ENCODE measurements around the genes CFAP276, PSMA5 and GSTM1.

DNA sequence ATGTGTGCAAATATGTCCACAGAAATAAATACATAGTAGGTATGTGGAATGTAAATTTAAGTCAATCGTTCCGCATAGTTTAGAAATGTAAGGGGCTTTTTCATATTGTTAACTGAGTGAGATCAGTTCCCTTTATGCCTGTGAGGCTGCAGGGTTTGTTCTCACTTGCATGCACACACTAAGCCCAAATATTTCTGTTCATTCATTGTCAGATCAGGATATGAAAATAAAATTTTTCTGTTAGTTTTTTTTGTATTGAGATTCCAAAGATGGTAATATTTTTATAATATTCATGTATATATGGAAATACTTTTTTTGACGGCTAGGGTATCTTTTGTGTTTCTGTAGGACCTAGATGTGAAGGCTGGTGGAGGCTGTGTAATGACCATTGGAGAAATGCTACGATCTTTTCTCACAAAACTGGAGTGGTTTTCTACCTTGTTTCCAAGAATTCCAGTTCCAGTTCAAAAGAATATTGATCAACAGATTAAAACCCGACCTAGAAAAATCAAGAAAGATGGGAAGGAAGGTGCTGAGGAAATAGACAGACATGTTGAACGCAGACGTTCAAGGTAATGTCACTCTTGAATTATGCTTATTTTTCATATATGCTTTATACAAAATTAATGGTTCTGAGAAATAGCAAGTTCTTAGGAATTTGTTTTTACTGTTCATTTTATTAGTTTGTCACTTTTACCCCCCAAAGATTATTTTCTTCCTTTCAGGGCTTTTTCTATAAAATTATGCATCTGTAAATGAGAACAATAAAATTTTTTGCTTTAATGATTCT is 6.3 kb downstream of the PRPF38B start:
- PRO-cap = no peak

- PRO-cap = no peak
Observed at GRCh38 chr1:108923679-108924528, 39.4 kb downstream of the CLCC1 start.

- PRO-cap = bidirectional peak, plus-strand start at chr1:109112902, minus-strand start at chr1:109112747
Observed at GRCh38 chr1:109112490-109113099, at the start of gene CFAP276. TSS of gene CFAP276 (minus strand) at chr1:109112747.

DNA sequence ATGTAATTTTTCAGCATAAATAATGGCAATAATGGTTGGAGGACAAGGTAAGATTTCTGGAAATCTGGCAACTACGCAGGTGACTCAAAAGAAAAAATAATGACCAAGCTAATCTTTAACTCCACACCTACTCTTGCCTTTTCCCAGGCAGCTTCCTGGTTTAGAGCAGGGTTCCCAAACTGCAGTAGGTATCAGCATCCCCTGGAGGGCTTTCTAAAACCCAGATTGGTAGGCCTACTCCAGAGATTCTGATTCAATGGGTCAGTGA is 21.0 kb downstream of the ELAPOR1 start:
- PRO-cap = no peak

- PRO-cap = no peak
Observed at GRCh38 chr1:109149782-109150538, 36.0 kb downstream of the ELAPOR1 start.

- PRO-cap = no peak
Observed at GRCh38 chr1:109250652-109251213, 1.4 kb downstream of the CELSR2 start.

DNA sequence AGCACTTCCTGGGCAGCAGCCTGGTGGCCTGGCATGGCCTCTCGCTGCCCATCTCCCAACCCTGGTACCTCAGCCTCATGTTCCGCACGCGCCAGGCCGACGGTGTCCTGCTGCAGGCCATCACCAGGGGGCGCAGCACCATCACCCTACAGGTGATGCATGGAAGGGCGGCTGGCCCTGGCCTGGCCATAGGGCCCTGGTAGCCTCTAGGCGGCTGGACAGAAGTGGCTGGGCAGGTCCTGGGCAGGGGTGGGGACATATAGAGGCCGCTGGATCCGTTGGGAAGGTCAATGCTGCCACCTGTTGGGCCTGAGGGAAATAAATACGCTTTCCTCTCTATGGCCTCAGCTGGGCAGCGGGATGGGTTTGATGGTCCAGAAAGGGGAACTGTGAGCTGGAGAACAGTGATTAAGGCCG is 14.3 kb downstream of the CELSR2 start:
- PRO-cap = no peak

DNA sequence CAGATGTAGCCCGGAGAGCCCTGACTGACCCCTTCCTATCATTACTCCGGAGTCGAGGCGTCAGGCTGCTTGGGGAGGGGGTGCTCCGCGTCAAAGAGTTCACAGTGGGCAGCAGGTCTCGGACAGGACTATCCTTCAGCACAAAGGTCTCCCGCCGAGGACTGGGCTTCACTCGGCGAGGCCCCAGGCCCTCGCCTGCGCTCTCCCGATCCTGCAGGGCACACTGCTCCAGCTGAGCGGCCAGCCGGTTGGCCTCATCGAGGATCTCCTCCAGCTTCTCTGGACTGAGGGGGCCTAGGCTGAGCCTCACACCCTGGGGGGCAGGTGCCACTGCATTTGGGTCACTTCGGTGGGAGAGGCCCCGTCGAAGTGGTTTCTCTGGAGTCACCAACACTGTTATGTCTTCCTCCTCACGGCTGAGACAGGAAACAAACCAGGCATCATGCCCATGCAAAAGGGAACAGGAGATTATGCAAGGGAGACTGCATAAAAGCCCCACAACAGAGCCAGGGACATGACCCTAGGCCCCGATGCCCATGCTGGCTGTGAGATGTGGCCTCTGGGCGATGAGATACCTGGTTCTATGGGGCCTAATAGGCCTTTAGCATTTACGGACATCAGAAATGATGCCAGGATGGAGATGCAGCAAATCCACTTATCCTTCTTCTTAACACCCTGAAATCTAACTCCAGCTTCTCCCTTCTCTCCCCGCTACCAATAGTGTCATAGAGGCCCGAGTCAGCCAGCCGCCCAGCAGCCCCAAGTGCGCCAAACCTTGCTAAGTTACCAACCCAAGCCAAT is 1.1 kb downstream of the PSRC1 start:
- PRO-cap = no peak

DNA sequence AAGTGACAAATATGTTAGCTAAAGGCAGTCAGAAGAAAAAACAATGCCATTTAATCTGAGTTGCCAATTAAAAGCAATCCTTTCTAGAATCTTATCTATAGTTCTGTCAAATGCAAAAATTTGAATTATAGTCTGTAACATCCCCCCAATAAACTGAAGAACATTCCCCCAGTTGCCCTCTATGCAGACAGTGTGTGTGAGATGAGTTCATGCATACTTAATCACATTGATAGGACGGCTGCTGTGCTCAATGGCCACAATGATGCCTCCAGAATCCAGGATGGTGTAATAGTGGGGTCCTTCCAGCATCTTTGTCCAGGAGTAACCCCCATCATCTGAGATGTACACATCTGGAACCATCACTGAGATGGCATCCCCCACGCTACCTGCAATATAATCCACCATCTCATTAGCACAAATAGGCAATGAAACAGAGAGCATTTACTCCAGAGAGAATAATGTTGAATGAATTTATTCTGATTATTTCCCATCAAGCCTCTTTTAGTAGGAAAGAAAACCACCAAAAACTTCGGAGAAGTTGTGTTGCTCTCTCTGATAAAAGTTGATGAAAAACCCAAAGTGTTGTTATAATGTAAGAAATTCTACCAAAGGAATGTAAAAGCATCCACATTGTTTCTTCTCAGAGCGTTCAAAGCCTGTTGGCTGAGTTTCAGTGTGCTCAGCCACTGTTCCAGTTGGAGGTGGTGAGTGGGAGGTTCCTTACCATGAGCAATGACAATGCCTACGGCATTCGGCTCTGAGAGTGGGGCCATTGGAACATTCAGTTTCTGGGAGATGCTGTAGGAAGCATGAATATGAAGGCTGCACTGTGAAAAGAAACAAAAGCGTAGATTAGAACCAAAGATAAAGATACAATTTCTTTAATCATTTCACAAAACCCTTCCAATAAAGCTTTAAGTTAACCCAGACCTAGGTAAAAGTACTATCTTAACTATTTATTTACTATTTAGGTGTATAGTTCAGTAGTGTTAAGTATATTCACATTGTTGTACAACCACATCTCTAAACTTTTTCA is 20.3 kb upstream of the MYBPHL start:
- PRO-cap = no peak

- PRO-cap = no peak
Observed at GRCh38 chr1:109377276-109377908, 20.3 kb downstream of the SORT1 start.

- PRO-cap = no peak
Observed at GRCh38 chr1:109396005-109396658, 1.6 kb downstream of the SORT1 start.

DNA sequence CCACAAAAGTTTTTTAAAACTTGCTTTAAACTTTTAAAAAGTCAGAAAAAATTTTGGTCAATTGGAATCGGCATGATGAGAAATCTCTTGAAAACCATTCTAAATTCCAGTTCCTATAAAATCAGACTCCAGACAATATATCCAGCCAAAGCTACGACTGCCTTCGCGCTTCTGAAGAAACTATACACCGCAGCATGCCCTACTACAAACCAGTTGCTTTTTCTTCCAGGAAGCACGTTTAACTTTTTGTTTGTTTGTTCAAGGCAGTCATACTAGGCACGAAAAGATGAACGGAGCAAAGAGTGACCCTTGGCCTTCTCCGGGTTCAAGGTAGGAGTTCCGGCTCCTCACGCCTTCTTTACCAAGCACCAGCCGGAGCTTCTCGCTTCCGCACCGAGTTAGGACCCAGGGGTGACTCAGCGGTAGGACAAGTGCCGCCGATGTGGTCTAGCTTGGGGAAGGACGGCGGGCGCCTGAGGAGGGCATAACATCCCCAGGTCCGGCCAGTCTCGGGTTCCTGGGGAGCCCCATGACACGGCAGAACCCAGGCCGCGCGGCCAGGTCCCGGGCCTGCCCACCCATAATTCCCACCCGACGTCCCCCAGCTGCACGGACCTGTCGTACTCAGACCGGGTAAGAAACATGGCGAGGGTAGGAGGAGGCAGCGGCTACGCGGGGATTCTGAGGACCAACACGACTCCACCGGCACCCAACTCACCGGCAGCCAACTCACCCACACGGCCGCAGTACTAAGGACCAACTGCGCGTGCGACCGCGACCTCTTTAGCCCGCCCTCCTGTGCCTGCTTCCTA is at the start of gene PSMA5:
PSMA5 (minus strand) TSS at position 762 of the 812 bp plus-strand sequence.
- PRO-cap = bidirectional peak, plus-strand start at position 401 of the sequence, minus-strand start at position 418 of the sequence; bidirectional peak, plus-strand start outside the sequence, minus-strand start at position 751 of the sequence

- PRO-cap = no peak
Observed at GRCh38 chr1:109627038-109627690, 7.5 kb downstream of the AMPD2 start.

GRCh38 chr1:109687504-109688168 is at the start of gene GSTM1:
TSS of gene GSTM1 (plus strand) at chr1:109687817.
- PRO-cap = no peak

DNA sequence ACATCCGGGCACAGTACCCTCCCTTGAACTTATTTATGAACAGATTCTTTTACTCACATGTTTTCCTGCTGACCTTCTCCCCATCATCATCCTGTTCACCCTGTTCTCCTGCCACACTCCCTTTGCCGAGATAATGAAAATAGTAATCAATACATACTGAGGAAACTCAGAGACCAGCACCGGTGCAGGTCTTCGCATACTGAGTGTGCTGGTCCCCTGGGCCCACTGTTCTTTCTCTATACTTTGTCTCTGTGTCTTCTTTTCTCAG is 3.5 kb upstream of the EPS8L3 start:
- PRO-cap = no peak

DNA sequence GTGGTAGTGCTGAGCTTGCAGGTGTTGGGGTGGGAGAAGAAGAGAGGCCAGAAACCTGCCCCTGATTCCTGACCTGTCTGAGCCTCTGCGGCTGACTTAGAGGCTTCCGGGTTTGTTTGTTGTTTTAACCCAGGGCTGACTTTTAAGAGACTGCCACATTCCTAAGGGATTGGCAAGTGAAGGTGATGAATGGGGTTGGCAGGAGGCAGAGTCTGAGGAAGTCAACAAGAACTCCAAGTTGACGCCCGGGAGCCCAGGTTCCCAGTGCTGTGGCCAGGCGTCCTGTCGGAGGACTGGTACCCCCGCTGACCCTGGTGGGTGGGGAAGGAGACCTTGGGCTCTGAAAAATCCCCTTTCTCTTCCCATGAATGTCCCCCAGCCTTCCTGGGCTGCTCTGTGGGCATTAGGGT is 19.7 kb upstream of the EPS8L3 start:
- PRO-cap = no peak

- PRO-cap = no peak
Observed at GRCh38 chr1:109823246-109824169, 59.8 kb upstream of the EPS8L3 start.

DNA sequence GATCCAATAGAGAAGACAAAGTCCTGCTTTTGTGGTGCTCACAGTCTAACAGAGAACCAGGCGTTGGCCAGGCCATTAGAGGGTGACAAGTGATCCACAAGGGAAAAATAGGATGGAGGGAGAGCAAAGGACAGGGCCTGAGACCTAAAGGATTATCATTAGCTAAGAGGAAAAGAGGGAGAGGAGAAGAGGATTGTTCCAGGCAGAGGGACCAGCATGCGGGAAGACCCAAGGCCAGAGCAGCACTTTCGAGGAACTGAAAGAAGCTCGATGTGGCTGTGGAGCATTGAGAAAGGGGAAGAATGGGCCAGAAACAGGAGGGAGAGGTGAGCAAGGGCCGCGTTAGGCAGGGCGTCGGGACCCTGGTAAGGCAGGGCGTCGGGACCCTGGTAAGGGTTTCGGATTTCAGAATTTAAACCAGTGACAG is 22.8 kb upstream of the CSF1 start:
- PRO-cap = no peak

- PRO-cap = no peak
Observed at GRCh38 chr1:109900679-109900879, 10.1 kb upstream of the CSF1 start.

DNA sequence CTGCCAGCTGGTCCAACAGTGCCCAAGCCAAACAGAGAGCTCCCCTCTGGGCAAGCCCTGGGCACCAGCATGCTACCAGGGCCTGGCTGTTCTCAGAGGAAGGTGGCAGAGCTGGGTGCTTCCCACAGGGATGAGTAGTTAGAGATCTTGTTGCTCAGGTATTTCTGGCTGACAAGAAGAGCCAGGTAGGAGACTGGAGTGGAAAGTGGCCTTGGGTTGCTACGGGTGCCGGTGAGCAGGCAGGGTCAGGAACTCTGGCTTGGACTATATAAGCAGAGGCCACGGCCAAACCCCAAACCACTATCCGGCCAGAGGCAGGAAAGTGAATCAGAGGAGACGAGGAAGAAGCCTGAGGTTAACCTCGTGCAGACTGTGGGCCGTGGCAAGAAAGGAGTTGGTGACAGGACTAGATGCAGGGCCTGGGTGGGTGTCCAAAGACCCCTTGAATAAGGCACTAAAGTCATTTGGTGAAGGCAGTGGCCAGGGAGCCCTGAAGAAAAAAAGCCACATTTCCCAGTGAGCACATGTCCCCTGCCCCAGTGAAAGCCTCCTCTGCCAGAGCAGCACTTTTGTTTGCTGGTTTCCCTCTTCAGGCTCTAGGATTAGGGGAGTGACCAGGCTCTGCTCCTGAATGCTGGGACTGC is 23.2 kb downstream of the CSF1 start:
- PRO-cap = no peak